ENCODE results near the gene DDB2.

- RRBS, result no CpG with 5 or more reads among the region's 5 CpGs
Observed at GRCh38 chr11:46697166-46697682, 3.2 kb downstream of the ARHGAP1 start.

GRCh38 chr11:46903661-46904292 is 14.6 kb downstream of the LRP4 start:
- RRBS, result no CpG with 5 or more reads among the region's 10 CpGs

- RRBS, result no CpG with 5 or more reads among the region's 2 CpGs
Observed at GRCh38 chr11:47012028-47012492, 75.5 kb downstream of the CSTPP1 start.

DNA sequence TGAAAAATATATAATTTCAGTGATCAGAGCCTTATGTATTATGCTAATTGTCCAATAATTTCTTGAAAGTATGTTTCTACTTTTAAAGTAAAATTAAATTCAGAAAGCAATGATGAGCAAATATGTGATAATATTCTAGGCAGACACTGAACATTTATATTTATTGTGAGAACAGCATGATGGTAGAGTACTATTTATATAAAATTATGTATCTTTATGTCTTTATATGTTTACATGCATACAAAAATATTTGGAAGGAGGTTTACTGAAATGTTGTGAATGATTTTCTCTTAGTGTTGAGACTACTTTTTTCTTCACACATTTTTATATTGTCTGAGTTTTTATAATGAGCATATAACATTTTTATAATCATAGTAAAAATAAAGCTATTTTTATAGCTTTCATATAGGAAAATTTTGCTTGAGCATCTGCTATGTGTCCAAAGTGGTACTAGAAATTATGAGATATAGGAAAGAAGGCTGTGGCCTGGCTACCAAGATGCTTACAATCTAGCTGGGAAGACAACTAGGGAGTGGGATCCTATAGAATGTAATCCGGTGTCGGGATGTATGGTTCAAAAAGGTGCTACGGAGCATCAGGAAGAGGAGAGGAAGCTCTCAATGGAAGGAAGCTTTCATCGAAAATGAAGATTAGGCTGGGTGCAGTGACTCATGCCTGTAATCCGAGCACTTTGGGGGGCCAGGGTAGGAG is 103.8 kb downstream of the ARFGAP2 start:
- RRBS, result no CpG with 5 or more reads among the region's 5 CpGs

DNA sequence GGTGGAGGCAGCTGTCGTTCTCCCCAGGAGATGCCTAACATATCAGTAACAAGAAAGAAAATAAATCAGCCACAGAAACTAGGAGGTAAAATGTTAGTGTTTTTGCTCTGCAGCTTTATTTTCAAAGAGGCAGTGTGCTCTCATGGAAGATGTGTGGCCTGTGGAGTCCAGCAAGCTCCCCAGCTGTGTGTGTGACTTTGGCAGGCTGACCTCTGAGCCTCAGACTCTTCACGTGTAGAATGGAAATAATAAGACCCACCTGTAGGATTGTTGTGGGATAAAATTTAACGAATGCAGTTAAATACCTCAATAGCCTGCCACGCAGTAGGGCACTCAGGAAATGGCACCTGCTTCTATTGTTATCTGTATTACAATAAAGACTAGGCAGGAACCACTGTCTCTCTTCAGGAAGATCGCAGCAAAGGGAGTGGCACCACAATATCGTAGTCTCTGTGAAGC is 23.3 kb downstream of the ARFGAP2 start:
- RRBS, result no CpG with 5 or more reads among the region's 6 CpGs

DNA sequence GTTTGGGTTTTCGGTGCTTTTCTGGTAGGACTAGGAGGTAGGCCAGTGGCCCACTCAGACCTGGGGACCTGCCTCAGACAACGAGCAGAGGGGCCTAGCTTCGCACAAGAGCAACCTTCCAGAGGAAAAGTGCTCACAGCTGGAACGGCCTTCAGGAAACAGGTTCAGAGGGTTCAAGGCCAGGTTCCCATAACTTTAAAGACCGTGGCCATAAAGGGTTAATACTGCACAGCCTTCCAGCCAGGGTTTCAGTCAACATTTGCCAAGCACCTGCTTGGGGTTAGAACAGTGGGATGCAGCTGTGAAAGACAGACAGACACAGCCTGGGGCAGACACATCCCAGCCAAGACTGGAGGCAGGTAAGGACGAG is 14.4 kb downstream of the ARFGAP2 start:
- RRBS, result no CpG with 5 or more reads among the region's 6 CpGs

GRCh38 chr11:47177920-47178239 is 1.2 kb upstream of the ARFGAP2 start:
- RRBS, result no CpG with 5 or more reads among the region's 4 CpGs

DNA sequence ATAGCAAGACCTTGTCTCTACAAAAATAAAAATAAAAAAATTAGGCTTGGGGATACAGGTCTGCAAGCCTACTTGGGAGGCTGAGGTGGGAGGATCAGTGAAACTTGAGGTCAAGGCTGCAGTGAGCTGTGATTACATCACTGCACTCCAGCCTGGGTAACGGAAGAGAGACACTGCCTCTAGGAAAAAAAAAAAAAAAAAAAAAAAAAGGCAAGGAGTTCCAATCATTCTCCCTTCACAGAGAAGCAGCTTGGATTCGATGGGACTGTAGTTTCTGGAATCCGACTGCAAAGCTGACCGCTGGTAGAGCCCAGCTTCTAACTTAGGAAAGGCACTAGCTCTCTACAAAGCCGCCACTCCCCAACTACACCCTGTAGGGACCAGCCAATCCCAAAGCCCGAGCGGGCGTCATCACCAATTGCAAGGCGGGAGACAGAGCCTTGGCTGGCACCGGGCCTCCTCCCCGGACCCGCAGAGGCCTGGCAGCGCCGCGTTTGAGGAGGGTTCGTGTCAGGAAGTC is 716 bp upstream of the DDB2 start:
- RRBS, result 2% methylated on average over 5 of the region's 16 CpGs

DNA sequence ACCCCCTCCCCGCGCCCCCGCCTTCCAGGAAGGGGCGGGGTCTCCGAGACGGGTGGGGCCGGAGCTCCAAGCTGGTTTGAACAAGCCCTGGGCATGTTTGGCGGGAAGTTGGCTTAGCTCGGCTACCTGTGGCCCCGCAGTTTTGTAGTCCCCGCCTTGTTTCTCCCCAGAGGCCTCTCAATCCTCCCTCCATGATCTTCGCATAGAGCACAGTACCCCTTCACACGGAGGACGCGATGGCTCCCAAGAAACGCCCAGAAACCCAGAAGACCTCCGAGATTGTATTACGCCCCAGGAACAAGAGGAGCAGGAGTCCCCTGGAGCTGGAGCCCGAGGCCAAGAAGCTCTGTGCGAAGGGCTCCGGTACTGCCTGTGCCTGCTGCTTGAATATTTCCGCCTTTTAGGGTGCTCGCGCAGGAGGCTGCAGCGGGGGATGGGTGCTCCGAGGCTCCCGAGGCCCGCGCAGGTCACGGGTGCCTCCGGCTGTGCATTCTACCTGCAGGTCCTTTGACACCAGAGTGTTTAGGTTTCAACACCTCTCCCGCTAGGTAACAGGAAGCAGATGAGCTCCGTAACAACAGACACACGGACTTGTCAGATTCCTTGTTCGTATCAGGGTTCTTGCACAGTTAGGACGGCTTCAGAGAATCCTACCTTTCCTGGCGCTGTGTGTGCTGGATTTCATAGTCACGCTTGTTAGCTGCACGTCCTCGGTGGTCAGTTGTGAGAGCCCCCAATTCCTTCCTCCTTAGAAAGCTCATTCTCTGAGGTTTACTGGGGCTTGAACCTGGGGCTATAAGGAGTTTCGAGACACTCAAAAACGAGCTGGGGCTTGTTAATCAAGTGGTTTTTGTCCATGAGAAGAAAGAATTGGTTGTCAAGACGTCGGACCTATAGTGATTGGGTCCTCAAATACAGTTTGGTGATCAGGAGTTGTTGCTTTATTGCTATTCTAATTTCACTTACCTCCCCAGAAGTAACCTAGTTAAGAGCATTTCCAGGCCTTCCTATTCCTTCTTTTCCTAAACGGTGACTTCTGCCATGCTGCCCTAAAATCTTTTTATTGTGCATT is at the start of gene DDB2:
Gene DDB2, plus strand, starts transcription at position 74 of the 1,072 bp plus-strand sequence.
- RRBS, result 5% methylated on average over 11 of the region's 45 CpGs

DNA sequence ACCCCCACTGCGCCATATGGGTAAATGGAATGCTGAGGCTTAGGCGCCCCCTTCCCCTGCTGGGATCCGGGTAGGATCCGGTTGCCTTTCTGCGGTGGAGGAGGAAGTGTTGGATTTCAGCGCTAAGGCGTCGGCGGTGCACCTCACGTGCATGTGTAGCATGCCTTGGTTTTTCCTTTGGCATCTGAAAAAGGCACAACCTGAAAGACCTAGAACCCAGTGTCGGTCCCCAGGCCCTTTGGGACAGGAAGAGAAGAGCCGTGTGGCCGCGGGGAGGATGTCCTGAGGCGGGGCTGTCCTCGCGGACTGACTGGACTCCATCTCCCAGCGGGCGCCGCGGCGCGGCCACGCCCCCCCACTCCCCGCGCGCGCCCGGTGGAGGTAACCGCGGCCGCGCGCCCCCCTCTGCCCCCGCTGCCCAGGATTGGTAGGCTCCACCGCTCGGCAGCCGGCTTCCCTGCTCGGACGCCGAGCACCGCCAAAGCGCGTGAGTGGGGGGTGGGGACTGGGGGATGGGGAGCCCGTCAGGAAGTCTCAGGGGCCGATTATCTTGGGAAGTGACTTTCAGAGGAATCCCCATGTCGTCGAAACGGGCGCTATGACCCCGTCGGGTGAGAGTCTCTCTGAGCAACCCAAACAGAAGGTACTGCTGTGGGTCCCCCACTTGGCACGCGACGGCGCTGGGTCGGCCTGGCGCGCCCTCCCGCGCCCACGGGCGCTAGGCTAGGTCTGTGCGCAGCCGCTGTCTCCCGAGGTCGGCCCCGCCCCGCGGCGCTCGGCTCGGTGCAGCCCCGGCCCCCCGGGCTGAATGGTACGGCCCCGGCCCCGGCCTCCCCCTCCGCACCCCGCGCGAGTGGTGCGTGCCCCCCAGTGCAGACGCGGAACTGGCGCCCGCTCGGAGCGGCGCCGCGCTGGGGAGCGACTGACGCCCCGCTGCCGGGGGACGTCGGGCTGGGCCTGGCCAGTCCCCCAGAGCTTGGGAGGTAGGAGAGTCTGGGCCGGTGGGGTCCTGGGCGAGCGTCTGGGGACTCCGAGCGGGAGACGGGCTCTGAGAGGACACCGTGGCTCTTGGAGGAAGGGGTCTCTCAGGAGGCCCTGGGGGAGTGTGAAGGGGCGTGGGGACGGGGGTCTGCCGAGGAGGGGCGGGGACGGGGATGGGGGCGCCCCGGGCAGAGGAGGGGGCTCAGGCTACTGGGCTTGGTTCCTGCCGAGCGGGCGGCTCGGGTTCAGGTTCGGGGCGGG is 11.9 kb downstream of the NR1H3 start:
- RRBS, result under 1% methylated on average over 19 of the region's 118 CpGs

GRCh38 chr11:47292059-47292460 is 34.3 kb downstream of the NR1H3 start:
- RRBS, result no CpG with 5 or more reads among the region's 1 CpG

- RRBS, result no CpG with 5 or more reads among the region's 4 CpGs
Observed at GRCh38 chr11:47305646-47306192, 46.8 kb downstream of the MYBPC3 start.

- RRBS, result no CpG with 5 or more reads among the region's 34 CpGs
Observed at GRCh38 chr11:47337226-47337971, 15.1 kb downstream of the MYBPC3 start.

GRCh38 chr11:47368405-47368604 is 10.0 kb downstream of the SPI1 start:
- RRBS, result no CpG with 5 or more reads among the region's 11 CpGs

- RRBS, result 78% methylated on average over 4 of the region's 11 CpGs
Observed at GRCh38 chr11:47449434-47449949, 556 bp upstream of the RAPSN start.

DNA sequence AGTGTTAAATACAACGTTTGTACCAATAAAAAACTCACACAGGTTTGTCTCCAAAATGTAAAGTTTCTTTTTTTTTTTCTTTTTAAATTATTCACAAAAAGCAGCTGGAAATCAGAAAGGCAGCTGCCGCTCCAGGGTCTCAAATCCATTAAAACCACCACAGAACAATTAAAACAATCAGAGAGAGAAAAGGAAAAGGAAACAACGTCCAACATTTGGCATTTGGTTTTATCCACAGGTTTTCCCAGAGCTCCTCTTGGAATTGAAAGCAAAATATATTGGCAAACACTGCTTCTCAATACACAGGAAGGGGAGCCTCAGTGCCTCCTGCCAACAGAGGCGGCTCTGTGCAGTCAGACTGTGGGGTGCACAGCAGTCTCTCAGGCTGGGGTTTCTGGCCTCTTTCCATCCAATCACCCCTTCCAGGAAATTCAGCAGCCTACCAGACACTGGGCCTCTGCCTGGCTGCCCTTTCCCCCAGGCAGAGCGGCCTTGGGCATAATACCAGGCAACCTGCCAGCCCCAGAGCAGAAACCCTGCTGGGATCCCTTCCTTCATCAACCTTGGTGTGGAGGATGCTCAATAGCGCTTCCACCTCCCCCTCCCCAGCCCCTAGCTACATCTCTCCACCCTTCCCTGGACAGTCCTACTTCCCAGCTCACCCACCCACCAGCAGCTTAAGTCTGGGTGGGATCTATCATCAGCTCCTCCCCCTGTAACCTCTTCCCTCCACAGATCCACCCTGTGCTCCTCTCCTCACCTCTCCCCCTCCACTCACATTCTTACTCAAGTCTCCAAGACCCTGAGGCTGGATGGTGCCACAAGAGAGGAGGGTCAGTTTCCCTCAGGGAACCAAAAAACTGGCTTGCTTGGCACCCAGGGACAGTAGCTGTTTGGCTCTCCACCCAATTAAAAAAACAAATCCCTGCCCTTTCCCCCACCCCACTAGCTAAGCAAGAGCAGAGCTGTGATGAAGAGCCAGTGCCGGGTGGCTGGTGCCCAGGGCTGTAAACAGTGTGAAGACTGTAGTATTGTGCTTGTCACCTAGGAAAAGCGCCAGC is 17.9 kb upstream of the RAPSN start:
- RRBS, result no CpG with 5 or more reads among the region's 8 CpGs

DNA sequence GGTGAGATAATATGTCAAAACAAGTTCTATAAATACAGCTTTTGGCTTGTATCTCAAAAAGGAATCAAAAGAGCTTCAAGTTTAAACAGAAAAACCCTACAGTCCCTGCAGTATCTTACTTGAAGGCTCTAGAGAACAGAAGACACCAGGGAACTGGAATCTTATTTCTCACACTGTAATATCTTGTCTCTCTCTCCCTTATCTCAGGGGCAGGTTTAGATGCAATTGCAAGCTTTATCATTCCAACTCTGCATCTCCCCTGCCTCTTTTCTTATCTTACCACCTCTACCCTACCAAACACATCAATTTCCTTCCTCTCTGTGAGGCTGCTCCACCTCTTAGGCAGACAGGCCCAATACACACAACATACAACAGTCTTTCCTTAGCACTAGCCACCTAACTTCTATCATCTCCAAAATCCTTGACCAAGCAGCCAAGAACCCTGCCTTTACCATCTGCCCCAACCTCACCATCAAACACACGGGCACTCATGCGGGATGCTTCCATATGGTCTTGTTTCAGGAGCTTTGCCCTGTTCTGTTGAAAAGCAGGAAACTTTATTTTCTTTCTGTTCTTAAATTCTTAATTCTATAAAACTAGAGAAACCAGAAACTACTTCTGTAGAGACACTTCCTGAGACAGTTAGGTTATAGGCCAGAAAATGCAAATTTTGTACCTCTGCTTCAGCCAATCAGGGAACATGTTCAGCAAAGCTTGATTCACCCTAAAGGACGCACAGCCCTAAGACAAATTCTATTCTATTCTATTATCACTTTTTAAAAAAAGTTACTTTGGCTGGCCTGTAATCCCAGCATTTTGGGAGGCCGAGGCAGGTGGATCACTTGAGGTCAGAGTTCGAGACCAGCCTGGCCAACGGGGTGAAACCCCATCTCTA is 34.3 kb downstream of the CELF1 start:
- RRBS, result no CpG with 5 or more reads among the region's 6 CpGs

DNA sequence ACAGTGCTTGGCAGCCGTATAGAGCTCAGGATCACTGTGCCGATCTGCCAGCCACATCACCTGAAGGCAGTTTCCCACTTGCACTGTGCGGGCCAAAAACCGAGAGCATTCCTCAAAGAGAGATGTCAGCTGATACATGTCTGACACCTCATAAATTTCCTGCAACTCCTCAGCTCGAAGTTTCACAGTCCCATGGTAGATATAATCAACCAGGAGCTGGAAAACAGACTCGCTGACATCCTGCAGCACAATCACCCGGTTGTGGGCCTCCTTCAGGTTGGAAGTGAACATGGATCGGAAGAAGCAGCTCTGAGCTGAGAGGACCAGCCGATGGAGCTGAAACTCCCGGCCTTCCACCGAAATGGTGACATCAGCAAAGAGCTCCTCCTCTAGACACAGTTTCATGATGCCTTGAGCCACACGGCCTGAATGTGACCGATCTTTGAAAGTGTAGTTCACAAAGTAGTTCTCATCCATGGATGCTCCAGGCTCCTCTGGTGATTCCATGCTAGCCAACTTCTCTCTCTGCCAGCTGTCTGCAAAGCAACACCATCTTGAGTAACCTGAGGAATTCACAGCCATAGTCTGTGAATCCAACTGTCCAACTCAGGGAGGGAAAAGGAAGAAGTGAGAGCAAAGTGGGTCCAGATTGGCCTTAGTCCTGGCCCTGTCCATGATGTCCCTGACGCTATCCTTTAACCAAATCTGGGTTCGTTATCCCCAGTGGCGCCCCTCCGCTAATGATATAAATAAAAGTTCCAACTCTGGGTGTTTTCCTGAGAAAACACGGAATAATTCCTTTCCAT is 1.1 kb downstream of the KBTBD4 start:
- RRBS, result 14% methylated on average over 3 of the region's 18 CpGs

DNA sequence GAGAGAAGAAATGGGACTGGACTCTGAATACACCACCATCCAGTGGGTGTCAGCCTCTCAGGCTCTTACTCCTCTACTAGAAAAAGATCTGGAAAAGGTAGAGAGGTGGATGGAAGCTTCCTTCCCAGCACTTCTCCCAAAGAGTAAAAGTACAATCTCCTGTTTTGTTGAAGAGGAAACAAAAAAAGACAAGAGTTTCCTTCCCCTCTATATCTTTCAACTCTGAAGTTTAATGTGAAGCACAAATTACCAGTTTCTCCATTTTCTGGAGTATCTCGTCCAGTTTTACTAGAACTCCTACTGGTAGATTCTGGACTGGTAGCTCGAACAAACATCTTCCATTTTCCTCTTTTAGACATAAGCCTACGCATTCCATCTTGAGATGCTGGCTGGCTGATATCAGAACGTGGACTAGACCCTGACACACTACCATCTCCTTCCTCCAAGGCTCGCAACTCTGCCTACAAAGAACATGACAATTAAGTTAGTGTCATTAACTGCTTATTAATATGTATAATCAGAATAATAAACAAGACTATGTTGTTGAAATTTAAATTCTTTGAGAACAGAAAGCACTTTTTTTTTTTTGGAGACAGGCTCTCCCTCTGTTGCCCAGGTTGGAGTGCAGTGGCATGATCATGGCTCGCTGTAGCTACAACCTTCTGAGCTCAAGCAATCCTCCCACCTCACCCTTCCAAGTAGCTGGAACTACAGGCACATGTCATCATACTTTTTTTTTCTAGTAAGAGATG is 23.3 kb downstream of the FNBP4 start:
- RRBS, result no CpG with 5 or more reads among the region's 6 CpGs

Measured in foreskin fibroblast (primary cell).